ENCODE measurements around a stretch of chr14.

- CAGE, long polyA plus RNA, result no peak
- RRBS, result no CpG with 5 or more reads among the region's 3 CpGs
These were observed 17.4 kb upstream of the PYGL start for GRCh38 chr14:50961584-50962214.

DNA sequence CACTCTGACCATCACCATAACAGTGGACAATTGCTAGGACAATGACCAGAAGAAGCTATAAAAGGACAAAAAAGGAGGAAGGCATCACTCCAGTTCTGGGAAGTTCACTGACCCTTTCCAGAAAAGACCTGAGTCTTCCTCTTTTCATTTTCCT, 23.6 kb upstream of the PYGL start:
- CAGE, long polyA plus RNA, result no peak

DNA sequence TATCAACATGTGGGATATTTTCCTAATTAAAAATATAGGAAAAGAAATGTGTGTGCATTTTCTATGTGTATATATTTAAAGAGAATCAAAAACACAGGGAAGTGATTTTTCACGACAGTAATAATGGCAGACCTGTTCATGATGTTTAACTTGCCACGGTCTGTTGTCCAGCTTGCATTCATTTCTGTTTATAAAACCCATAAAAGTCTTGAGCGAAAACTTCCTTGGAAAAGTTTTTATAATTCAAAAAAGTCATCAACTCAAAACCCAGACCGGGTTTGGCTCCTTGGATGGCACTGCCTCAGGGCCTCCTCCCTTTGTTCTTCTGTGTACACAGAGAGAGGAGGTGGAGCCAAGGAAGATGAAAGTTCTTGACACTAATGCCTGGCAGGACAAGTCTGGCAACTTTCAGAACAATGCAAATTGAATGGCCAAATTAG, 86.9 kb upstream of the FRMD6 start:
- CAGE, long polyA plus RNA, result no peak
- RRBS, result no CpG with 5 or more reads among the region's 4 CpGs

DNA sequence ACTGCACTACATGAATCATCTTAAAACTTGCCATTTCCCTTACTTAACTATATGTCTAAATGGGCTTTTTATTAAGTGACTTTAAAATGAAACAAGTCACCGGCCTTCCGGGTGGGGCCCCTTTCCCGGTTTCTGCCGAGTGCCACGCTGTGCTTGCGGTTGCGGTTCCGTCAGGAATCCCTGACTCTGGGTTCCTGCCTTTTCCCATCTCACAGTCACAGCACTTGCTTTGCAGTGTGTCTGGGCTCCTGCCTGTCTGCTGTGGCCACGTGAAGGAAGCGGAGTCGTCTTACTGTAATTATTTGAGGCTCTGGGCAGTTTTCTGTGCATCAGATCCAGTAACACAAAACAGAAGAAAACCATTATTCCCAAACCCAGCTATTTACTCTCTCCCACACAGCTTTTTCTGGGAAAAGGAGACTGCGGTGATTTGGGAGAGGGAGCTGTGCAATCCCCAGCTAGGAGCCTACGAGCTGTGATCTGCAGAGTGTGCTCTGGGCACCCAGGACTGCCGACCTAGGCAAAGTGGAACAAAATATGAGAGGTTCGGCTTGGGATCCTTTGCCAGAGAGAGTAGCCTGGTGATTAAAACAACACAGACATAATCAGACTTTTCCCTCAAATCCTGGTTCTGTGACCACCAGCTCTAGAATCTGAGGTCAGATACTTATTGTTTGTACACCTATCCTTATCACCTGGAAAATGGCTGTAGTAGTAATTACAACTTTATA, 43.9 kb upstream of the FRMD6 start:
- CAGE, long polyA plus RNA, result no peak
- RRBS, result no CpG with 5 or more reads among the region's 15 CpGs

- CAGE, long polyA plus RNA, result no peak
- RRBS, result 1% methylated on average over 10 of the region's 34 CpGs
These were observed 585 bp upstream of the FRMD6 start for GRCh38 chr14:51651113-51651536.

- CAGE, long polyA plus RNA, result no peak
These were observed 70.8 kb upstream of the GNG2 start for GRCh38 chr14:51789583-51789999.

GRCh38 chr14:51844106-51844740, 16.2 kb upstream of the GNG2 start:
- CAGE, long polyA plus RNA, result no peak
- RRBS, result no CpG with 5 or more reads among the region's 3 CpGs

- CAGE, long polyA plus RNA, result no peak
- RRBS, result no CpG with 5 or more reads among the region's 15 CpGs
These were observed 13.1 kb upstream of the GNG2 start for GRCh38 chr14:51847112-51847946.

DNA sequence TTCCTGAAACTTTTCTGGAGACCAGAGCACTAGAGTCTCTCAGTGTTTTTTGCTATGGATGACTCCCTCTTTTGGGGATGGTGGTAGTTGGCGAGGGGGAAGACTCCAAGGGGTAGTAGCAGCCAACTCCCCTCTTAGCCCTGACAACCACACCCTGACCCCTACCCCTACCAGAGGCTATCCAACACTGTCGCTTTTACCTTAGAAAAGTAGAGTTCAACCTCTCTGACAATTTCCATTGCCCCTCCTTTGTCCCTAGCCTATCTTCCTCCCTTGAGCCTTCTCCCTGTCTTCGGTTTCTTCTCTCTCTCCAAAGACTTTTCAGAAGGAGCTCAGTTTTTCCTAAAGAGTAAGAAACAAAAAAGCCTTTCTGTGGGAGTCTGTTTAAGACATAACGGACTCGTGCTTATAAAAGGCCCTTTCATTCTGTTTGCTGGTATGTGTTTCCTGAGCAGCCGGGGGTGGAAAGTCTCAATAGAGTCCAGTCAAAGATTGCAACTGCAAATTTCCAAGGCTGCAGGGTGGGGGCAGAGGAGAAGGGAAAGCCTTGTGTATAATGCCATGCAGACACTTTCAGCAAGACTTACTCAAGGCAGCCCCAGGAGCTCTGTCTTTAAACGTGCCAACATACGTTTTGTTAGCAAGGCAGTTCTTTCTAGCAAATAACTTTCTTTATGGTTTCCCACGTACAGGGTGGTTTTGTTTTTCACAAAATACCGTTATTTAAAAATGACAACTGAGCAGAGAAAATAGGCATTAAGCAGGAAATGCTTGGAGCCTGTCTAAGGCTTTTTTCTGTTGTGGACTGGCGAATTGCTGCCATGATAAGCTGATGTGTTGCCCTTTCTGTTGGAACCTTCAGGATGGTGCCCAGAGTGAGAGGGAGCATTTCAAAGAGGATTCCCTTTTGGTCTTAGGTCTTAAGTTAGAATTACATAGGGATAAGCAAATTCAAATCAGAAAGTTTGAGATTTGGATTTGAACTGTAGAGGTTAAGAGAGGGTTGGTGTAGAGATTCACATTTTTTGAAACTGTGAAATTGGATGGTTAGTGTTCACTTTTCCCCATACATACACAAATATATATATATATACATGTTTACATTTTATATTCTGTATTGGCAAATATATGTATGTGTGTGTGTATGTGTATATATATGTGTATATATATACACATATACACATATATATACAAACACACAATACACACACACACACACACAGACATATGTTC, 62.4 kb downstream of the GNG2 start:
- CAGE, long polyA plus RNA, result no peak
- RRBS, result no CpG with 5 or more reads among the region's 11 CpGs

- CAGE, long polyA plus RNA, result no peak
- RRBS, result no CpG with 5 or more reads among the region's 4 CpGs
These were observed 56.7 kb upstream of the RTRAF start for GRCh38 chr14:51932653-51933106.

GRCh38 chr14:51961359-51961870, 27.9 kb upstream of the RTRAF start:
- CAGE, long polyA plus RNA, result no peak
- RRBS, result no CpG with 5 or more reads among the region's 7 CpGs

DNA sequence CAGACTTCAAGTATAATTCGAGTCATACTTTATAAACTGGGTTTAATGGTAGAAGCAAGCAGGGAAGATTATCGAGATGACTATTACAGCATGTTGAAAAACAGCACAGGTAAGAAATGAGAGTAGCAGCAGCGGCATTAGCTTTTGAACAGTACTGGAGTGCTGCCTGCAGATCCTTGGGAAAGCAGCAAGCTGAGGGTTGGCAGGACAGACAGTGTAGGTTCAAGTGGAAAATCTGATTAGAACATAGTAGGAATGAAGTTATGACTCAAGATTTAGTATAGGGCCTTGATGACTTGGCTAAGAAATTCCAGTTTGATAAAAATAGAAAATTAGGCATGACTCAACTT, 23.7 kb downstream of the NID2 start:
- CAGE, long polyA plus RNA, result no peak
- RRBS, result no CpG with 5 or more reads among the region's 3 CpGs

DNA sequence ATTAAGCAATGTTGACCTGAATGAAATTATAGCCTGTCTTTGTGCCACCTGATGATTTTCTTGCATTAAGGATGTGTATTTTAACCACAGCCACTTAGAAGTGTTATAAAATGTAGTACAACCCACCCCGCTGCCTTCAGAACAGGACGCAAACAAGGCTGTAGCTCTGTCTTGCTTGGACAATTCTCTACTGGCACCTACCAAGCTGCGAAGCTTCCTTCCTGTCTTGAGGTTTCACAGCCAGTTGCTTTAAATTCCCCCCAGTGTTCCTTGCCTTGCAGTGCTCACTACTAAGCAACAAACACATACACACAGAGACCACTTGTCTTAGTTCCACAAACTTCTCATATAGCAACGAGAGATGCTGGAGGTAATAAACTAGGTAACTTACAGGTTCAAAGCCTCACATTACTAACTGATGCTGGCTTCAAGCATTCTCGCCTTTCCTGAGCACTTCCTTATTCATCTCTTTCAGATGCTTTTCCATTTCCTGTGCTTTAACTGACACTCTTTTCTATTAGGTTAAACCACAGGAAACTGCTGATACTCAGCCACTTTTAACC, 91.5 kb upstream of the PTGDR start:
- CAGE, long polyA plus RNA, result no peak
- RRBS, result no CpG with 5 or more reads among the region's 5 CpGs

DNA sequence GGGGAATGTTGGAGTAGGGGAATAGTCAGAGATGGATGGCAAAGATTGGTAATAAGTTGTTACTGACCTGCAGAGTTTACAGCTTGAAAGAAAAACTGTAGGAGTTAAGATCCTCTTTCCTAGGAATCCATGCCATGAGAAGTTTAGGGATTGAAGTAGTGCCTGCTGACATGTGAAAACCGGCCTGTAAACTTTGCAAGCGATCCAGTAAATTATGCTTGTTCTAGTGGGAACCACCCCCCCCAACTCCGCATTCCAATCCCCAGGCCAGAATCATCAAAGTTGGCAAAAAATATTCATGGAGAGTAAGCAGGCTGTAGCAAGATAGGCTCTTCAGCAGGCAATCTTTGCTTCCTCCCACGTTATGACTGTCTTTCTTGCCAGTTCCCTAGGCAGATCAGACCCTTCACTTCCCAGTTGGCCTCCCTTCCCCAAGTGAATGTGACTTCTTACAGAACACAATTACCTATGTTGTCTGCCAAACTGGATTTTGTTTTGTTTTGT, 1.3 kb upstream of the PTGER2 start:
- CAGE, long polyA plus RNA, result no peak
- RRBS, result no CpG with 5 or more reads among the region's 4 CpGs

GRCh38 chr14:52457809-52458422, 94.4 kb downstream of the TXNDC16 start:
- CAGE, long polyA plus RNA, result no peak
- RRBS, result no CpG with 5 or more reads among the region's 3 CpGs

DNA sequence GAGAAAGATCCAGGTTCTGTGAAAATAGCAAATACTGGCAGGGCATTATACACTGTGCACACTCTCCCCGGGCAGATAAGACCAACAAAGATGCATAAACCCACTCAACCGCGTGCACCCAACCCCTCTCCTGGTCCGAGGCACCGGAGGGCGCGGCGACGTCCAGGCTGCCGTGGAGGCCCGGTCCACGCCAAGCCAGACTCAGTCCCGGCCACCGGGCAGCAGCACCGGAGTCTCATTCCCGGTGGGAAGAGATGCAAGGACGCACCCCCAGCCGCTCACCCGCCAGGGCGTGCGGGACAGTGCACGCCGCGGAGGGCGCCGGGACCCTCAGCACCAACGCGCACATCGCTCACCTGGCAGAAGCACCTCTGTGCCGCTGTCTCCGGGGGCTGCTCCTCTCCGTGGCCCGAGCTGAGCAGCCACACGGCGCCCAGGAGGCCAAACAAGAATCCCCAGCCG, 315 bp downstream of the ERO1A start:
- CAGE, long polyA plus RNA, result no peak
- RRBS, result 1% methylated on average over 28 of the region's 36 CpGs

DNA sequence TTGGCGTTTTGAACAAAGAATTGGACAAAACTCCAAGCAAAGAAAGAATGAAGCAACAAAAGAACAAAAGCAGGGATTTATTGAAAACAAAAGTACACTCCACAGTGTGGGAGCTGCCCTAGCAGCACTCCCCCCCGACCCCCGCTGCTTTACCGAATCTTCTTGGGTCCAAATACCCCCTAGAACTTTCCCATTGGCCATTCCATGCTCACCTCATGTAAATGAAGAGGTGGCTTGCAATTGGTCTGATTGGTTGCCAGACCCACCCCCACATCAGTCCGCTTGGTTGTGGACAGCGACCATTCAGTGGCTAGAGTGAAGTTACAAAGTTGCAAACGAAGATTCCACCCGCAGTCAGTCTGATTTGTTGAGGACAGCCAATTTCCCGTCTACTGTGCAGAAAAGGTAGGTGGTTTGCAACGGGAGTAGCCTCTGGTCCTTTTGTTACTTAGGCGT, 3.8 kb downstream of the STYX start:
- CAGE, long polyA plus RNA, result no peak
- RRBS, result no CpG with 5 or more reads among the region's 11 CpGs

DNA sequence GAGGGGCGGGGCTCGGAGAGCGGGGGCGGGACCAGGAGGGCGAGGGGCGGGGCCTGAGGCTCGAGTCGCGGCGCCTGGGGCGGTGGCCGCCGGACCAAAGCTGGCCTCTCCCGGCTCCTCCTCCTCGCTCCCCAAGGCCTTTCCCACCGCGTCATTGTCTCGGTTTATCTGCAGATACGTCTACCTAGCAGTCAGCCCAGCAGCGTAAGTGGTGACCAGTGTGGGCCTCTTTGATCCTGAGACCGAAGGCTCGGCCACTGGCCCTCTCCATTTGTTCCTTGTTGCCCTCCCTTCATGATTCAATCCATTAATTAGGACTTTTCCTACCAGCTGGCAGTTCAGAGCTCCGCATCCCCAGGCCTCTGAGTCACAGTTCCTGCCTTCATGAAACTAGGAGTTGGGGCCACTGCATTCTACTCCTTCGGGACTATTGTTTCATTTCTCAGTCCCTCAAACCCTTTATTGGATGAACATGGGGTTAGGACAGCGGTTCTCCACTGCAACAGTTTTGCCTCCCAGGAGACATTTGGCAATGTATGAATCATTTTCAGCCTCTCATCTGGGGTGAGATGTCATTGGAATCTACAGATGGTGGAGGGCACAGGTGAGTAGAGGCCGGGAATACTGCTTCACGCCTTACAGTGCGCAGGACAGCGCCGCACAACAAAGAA, 451 bp upstream of the GNPNAT1 start:
- CAGE, long polyA plus RNA, result no peak
- RRBS, result no CpG with 5 or more reads among the region's 30 CpGs

DNA sequence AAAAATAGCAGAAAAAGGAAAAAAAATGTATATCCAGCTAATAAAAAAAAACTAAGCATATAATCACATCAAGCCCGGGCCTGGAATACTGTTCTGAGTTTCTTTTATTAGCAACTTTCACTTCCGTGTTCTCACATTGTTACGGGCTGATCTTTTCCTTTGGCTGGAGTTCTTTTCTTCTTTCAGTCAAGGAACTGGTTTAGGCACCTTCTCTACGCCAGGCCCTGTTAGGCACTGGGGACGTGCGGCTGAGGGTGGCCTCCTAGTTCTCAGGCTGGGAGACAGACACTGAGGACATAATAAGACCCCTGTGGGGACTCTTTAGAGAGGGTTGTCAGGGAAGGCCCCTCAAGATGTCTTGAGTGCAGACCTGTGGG, 53.2 kb upstream of the GNPNAT1 start:
- CAGE, long polyA plus RNA, result no peak
- RRBS, result no CpG with 5 or more reads among the region's 6 CpGs

DNA sequence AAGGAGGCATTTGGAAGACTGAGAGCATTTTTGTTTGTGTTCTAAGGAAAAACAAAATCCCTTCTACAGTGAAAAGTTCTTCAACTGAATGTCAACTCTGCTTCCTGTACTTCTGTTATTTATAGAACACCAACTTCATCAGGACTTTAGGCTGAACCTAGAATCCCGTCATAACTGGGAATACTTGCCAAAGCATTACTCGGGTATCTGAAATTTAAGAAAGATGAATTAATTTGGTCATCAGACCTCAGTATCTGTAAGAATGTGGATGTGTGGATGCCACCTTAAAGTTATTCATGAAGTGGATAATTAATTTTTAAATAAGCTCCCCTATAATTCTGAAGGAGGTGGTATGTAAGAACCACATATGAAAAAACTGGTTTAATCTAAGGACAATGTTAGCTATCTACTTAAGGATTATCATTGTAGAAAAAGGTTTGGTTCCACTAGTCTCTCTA, 73.1 kb downstream of the FERMT2 start:
- CAGE, long polyA plus RNA, result no peak
- RRBS, result no CpG with 5 or more reads among the region's 2 CpGs

All from mammary epithelial cell (primary cell).